ENCODE results near the gene SDHAF3.

DNA sequence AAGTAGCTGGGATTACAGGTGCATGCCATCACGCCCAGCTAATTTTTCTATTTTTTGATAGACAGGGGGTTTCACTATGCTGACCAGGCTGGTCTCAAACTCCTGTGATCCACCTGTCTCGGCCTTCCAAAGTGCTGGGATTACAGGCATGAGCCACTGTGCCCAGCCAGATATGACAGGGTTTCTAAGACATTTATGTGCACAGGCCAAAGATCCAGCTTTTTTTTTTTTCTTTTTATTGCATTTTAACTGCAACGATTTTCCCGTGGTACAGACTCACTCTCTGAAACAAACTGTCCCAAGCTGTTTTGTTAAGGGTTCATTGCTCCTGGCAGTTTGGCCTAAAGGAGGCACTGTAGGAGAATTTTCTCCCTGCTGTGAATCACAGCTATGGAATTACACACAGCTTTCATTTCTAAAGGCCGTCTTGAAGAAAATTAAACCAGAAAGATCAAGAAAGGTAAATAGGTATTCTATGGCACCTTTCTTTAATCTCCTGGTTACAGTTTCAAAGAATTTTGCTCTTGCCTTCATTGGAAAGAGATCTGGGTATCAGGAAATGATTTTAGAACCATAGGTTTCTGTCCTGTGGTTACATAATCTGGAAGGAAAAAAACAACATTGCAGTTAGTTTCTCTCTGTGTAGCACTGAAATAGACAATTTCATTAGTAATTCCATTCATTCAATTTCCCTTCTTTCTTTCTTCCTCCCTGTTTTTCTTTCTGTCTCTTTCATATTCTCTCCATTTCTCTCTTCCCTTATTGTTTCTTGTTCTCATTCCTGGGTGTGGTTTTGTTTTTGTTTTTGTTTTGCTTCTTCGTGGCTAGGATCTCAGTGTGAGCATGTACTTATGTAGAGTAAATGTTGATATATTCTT, 51.3 kb downstream of the PDK4 start:
- PRO-cap, result unidirectional peak, plus-strand start at position 380 of the sequence

- PRO-cap, result unidirectional peak, minus-strand start at chr7:95560817
Observed at GRCh38 chr7:95560515-95560990, 35.8 kb downstream of the PDK4 start.

- PRO-cap, result no peak
Observed at GRCh38 chr7:95598940-95599228, 2.6 kb upstream of the PDK4 start.

DNA sequence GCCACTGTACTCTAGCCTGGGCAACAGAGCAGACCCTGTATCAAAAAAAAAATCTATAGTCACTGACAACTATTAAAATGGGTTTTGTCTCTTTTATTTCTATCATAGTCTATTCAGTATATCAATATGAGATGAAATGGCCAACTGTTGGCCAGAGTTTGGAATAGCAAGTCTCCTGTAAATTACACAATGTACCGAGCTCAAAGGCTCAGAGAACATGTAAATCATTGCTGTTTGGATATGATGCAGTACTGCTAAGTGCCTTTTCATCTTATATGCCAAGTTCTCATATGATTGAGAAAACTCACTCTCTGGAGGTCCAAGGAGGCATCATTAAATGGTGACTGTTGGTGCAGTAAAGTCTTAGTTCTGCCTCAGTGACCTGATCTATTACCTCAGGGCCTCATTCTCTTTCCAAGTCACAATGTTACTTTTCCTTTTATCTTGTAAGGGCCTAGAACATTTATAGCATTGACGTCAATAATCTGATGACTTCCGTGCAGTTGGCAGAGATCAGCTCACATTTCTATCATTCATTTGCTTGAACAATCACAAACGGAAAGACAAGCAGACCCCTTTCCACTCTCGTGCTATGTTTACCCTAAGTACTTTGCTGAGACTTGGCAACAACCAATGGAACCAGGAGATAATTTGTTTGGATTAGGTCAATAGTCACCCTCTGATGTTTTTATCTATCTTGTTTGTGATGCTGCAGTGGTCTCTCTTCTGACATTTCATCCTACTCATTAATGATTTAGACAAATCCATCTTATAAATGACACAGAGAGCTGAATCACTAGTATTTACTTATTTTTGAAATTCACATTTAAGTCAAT, 32.6 kb upstream of the PDK4 start:
- PRO-cap, result no peak

DNA sequence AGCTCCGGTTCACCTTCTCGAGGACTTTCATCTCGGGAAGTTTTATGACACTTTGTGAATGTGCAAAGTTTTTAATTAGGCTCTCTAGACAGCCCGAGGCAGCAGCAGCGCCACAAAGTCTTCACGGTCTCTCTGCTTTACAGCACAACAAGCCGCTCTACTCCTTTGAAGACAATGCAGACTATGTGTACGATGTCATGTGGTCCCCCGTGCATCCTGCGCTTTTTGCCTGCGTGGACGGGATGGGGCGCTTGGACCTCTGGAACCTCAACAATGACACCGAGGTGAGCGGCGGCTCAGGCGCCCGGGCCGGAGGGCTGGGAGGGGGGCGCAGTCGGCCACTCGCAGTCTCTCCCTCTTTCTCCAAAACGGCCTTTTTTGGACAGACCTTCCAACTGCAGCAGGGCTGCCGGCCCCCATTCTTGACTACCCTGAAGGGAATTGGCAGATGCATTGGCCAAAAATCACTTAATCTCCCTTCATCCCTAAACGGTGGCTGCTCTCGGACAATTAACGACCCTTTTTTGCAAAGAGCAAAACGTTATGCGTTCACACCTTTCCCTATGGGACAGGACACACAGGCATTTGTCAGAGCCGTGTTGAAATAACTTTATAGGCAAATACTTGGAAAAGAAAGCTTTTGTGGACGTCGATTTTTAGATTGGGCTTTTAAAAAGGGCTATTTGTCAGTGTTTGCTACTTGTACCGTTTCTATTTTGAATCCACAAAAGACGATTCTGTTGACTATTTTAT, 245.8 kb downstream of the SLC25A13 start:
- PRO-cap, result no peak

- PRO-cap, result no peak
Observed at GRCh38 chr7:96349497-96349987, 27.6 kb upstream of the SLC25A13 start.

GRCh38 chr7:96949713-96950317, 55.5 kb upstream of the DLX6 start:
- PRO-cap, result bidirectional peak, plus-strand start at chr7:96950062, minus-strand start at chr7:96949880

DNA sequence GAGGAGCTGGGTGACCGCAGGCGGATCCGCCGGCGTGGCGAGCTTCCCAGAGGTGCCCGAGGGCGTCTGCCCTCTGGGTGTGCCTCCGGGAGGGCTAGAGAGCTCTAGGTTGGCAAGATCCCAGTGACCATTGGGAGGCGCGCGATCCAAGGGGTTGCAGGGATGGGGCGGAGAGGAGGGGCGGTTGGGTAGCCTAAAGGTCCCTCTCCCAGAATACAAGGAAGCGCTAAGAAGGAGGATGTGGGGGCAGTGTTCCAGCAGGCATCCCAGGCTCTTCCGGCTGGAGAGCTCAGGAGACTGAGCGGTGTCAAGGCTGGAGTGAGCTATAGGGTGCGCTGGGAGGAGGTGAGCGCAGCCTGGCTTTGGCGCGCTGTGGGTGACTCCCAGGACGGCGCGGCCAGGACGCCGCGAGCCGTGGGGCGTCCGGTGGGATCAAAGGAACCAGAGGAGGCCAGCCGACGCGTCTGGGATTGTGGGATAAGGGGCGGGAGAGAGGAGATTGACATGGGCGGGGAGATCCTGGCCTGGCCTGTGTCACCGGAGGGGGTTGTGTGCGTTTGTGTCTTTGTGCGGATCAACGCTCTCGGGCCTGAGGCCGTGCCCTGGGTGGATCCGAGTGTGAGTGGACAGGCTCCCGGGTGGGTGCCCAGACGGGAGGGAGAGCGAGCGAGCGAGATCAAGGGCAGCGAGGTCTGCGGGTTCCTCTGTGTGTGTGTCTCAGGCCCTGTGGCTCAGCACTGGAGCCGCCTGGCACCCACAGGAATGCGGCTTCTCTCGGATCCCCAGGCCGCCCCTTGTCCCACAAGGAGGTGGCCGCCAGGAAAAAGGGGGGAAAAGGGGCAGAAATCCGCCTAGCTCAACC, 7.8 kb downstream of the DLX5 start:
- PRO-cap, result no peak

DNA sequence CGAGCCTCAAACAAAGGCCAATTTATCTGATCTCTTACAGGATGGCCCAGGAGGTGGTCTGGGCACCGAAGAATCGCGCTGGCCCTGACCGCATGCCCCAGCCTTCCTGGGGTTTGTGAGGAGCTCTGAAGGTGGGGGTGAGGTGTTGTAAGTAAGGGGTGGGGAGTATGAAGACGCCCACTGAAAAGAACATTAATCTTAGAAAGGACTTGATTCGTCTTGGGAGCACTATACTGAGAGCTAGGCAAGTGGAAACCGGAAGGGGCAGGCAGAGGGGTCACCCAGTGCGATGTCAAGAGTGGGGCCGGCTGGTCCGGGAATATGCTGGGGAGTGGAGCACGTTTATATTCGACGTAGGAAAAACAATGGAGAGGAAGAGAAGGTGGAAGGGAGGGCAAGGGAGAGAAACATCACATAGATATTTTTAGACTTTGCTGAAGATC, 7.2 kb downstream of the DLX5 start:
- PRO-cap, result no peak

DNA sequence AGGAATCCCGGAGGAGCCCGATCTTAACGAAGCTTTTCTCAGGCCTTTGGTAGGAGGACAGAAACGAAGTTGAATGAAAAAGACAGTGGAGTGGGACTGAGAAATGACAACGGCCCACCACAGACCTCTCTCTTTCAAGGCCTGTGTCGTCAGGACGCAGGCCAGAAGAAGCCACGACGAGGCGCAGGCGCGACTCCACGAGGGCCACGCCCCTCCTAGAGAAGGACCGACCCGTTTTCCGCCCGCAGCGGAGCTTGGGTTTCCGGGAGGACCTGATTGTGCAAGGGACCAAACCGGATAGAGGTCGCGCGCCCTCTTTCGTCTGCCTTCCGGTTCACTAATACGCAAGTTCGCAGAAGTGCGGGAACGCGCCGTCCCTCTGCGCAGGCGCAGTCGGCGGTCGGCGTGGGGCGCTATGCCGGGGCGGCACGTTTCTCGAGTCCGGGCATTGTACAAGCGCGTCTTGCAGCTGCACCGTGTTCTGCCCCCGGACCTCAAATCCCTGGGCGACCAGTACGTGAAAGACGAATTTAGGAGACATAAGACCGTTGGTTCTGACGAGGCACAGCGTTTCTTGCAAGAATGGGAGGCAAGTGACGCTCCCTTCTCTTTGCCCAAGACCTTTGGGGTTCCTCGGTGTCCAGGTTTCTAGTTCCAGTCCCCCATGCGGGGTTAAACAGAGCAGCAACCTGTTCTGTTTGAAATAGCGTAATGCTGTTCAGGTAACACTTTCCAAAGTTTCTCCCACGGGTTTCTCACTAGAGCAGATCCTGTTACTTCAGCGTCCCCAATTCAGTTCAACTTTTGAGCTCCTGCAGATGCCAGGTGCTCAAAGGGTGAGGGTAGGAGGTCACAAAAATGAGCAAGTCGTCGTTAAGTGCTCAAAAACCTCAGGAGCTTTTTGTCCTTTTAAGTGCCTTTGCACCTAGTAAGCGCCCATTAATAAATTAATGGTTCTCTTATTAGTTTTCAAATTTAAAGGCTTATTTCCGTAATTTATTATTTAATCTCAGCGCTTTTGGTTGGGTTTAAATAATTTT, at the start of gene SDHAF3:
Gene SDHAF3 (plus strand): TSS at position 390 of the 1,040 bp plus-strand sequence.
- PRO-cap, result bidirectional peak, plus-strand start at position 392 of the sequence, minus-strand start at position 167 of the sequence

DNA sequence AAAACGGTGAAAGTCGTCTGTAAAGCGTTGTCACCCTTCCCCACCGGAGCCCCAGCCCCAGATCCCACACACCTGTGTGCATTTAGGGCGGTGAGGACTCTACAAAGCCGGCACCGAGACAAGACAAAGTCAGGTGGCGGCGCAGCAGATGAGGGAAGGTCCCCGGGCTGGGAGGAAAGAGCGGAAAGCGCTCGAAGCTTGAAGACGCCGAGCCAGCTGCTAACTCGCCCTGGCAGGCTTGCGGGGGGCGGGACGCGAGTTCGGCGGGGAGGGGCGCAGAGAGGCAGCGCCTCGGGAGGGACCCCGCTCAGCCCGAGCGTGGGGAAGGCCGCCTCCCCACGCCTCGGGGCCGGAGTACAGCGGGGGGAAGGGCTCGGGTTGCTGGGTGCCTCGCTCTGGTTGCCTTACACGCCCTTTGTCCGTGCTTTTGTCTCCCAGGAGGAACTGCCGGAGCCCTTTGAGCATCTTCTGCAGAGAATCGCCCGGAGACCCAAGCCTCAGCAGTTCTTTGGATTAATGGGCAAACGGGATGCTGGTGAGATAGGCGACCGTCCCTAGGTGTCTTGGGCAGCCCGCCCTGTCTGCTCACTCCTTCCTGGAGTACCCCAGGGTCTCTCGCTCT, 1.5 kb downstream of the TAC1 start:
- PRO-cap, result no peak

DNA sequence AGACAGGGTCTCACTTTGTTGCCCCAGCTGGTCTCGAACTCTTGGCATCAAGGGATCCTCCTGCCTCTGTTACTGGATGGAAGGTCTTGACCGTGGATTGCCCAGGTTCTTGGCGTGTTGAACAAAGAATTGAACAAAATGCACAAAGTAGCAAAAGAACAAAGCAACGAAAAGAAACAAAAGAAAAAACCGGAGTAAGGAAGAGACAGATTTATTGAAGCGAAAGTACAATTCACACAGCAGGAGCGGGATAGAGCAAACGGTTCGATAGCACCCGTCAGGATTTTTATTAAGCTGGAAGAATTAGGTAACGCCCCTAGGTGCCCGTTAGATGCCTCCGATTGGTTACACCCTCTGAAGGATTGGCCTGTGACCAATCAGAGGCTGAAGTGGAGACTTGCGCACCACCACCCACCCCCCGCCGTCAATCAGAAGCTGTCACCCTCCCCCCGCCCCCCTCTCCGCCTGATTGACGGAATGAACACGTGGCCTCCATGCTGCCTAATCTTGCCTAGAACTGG, 16.9 kb downstream of the OCM2 start:
- PRO-cap, result no peak

DNA sequence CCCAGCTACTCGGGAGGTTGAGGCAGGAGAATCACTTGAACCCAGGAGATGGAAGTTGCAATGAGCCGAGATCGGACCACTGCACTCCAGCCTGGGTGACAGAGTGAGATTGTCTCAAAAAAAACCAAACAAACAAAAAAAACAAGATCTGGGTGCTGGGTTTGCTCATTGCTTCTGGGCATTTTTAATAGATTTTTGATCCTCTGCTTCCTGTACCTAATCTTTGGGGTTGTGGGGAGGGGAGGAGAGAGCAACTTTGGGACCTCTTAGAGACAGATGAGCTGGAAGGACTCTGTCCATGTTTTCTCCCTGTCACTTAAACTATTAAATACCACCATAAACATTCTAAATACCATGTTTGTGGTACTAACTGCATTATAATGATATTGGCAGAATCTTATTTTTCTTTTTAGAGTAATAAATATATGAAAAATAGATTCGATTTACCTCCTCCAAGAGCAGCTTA, 11.2 kb downstream of the LMTK2 start:
- PRO-cap, result no peak

GRCh38 chr7:98204557-98205154, 6.6 kb upstream of the BHLHA15 start:
- PRO-cap, result no peak

- PRO-cap, result no peak
Observed at GRCh38 chr7:98211698-98212353, 587 bp downstream of the BHLHA15 start.

- PRO-cap, result no peak
Observed at GRCh38 chr7:98214859-98215360, 3.7 kb downstream of the BHLHA15 start.

DNA sequence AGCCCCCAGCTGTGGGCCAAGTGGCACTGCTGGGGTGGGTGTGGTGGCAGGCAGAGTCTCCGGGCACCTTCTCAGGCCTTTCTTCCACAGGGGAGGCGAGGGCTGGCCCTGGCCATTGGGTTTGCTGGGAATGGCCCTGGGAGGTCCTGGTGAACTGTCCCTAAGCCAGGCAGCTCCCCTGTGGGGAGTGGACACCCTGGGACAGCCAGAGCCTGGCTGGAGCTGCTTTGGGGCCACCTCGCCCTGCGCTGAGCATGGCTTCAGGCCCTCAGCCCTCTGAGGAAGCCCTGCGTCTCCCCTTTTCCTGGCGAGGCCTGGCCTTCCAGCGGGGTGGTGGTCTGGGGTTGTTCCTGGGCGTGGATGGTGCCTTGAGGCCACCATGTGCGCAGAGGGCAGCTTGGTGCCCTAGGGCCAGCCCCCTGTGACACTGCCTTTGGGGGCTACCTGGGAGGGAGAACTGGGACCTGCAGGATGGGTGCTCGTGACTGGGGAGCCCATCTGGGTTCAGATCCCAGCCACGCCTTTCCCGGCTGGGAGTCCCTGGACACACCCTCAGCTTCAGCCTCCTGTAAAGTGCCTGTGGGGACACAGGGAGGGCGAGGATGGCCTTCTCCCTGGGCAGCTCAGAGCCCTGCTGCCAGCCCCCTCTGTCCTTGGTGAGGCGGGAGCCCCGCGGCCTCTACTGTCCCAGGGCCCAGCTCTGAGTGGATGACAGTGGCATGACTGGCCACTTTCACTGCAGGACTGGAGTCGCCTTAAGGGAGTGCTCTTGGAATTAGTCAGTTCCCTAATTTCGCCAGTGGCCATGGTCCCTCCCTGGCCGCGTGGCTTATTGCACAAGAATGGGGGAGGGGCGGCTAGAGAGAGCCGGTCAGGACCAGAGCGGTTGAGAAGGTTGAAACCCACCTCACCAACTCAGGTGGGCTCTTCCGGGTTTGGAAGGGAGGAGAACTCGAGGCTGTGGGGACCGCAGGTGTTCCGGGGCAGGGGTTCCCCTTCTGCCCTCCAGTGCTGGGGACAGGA, 4.4 kb downstream of the BRI3 start:
- PRO-cap, result unidirectional peak, minus-strand start at position 746 of the sequence

DNA sequence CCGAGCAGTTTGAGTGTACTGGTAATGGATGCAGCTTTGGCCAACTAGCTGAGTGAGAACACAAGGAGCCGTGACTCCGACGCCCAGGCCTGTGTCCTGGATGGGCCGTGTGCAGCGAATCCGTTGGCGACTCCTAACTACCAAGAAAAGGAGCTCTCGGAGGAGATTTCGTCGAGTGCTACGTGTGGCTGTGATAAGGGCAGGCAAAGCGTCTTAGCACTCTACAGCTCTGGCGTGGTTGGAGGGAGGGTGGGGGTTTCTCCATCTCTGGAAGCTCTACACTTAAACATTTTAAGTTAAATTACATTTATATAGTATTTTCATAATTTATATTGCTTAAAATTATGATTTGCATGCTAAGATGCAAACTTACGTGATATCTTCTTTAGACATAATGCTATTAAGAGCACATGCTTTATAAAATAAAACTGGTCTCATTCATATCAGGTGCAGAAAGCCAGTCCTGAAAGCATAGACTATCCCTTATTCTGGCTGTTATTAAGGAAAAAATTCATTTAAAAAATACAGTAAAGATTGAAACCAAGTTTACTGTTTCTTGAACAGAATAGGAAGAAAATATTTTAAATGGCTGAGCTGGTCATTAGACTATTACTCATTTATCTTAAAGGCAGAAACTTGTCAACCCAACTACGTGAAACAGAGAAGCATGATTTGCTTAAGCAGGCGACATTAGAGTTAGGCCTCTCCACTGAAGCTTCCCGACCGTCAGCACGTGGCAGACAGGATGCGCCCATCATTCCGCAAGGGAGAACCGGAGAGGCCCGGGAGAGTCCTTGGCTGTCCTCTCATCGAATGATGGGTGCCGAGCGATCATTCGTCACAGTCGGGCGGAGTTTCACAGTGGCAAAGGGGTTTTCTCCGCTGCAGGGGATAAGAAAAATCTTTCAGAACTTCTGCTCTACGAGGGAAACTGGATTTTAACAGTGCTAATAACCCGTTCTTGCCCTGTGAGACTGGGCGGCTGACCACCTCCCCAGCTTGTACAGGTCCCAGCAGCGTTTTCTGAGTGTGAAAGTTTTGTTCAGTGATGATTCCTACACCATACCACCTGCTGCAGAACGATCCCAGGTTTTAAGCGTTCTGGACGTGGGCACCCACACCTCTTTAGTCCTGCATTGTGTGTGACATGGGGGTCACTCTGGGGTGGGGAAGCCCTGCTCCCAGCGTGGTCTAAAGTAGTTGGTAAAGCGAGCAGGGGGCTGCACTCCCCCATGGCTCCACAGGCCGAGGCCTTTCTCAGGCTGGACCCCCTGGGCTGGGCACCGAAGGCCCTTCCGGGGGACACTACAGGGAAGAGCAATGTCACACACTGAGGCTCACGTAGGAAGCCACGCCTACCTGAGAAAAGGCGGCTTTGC, 11.7 kb downstream of the BRI3 start:
- PRO-cap, result no peak

GRCh38 chr7:98398509-98399564, 2.1 kb downstream of the BAIAP2L1 start:
- PRO-cap, result no peak

DNA sequence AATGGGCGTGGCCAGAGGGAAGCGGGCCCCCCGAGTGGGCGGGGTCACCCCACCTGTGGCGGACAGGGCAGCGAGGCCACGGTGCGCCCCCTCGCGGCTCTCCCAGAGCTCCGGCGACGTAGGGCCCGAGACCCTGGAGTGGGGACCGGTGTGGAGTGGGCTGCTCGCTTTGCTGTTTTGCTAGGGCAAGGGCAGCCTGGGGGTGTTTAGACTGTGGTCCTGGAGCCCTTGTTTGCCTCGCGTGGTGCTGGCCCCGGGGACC, 286 bp upstream of the BAIAP2L1 start:
- PRO-cap, result no peak